ENCODE measurements around a stretch of chr11.

DNA sequence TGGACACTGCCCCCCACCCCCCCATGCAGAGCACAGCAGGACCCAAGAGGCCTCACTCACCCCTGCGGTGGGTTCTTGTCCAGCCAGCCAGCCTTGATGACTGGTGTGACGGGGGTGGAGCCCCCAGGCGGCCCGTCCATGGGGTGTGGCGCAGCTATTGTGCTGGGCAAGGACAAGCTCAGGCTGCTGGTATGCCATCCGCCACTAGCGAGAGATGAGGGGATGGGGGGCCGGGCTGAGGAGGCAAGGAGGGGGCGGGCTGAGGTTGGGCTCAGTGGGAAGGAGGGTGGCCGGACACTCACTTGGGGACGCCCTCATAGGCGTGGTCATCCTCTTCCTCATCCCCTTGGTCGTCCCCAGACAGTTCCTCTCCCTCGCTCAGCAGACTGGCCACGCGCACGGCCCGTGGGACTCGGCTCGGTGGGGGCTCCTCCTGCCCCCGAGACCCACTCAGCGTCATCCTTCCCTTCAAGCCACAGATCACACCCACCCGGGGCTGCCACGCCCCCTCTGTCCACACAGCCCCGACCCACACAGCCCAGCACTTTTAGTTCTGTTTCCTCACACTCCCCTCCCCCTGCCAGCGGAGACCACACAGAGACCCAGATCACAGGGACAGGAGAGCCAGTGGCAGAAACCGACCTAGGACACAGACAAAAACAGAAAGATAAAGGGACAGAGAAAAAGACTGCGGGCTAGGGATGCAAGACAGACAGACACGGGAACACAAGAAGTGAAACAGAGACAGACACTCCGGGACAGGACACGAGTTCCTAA, 38.1 kb upstream of the PDE2A start:
- PRO-cap: no peak

DNA sequence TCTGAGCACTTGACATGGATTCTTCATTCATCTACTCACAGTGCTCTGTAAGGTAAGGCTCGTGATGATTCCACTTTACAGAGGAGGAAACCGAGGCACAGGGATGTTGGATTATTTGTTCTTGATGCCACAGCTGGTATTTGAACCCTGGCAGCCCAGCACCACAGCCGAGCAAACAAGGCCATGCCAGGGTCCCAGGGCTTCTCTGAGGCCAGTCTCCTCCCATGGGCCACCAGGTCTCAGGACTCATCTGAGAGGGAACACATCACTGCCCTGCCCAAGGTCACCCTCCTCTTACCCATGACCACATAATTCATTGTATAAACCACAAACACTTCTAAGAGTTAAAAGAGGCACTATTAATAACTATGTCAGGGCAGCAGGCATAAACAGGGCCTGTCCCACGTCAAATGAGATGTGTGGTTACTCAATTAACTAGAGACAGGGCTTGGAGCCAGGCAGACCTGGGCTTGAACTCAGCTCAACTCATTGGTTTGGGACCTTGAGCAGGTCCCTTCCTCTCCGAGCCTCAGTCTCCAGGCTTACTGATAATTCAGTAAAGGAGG, 33.2 kb downstream of the ARAP1 start:
- PRO-cap: no peak

DNA sequence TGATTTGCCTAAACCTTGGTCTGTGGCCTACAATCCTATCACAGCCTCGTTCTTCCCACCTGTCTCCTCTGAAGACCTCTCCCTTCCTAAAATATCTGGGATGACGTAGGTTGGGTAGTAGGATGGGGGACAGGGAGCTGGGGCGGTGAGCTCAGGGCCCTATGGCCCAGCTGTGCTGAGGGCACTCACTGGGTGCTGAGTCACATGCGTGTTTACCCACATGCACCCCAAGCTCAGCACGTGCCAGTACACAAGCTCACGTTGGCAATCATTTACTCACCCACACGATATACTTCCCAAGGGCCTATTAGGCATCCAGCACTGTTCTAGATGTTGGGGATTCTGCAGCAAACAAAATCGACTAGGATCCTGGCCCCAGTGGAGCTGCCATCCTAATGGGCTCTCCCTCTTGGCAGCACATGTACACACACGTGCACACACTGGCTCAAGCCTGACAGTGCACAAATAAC, 28.7 kb downstream of the ARAP1 start:
- PRO-cap: no peak

- PRO-cap: bidirectional peak, plus-strand start at chr11:72737041, minus-strand start at chr11:72736720
These were observed 15.8 kb downstream of the ARAP1 start for GRCh38 chr11:72736159-72737132.

- PRO-cap: no peak
These were observed 12.2 kb upstream of the ARAP1 start for GRCh38 chr11:72764326-72764987.

GRCh38 chr11:73004517-73005193, 137.5 kb downstream of the FCHSD2 start:
- PRO-cap: no peak

DNA sequence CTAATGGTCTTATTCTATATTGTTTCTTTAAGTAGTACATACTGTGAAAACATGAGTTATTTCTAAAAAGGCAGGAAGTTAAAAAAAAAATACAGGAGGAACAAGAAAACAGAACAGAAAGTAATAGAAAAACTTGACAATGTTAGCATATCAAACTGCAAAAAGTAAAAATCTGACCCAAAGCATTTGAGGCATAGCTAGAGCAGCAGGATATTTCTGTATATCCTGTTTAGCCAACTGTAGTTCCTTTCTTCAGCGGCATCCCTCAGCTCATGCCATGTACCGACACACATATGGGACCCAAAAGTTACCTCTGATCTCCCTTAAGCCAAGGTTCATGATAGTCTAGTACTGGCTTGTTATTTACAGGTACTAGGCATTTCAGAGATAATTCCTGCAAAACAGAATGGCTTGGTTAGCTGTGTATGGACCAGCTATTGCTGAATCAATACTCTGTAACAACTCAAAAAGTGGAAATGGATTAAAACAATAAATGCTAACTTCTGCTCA, 94.1 kb downstream of the FCHSD2 start:
- PRO-cap: no peak

DNA sequence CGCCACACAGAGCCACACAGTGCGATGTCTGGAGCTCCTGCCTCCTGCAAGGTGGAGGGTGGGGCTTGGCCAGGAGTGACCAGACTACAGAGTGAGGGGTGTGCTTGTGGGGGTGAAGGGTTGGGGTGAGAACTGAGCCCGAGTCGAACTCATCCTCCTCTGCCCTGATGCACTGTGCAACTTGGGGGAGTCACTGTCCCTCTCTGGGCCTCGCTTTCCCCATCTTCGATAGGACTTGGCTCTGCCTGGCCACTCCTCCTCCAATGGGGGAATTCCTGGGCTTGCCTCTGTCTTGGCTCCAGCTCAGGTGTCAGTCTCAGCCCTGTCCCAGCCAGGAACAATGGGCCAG, 21.8 kb downstream of the P2RY2 start:
- PRO-cap: no peak

DNA sequence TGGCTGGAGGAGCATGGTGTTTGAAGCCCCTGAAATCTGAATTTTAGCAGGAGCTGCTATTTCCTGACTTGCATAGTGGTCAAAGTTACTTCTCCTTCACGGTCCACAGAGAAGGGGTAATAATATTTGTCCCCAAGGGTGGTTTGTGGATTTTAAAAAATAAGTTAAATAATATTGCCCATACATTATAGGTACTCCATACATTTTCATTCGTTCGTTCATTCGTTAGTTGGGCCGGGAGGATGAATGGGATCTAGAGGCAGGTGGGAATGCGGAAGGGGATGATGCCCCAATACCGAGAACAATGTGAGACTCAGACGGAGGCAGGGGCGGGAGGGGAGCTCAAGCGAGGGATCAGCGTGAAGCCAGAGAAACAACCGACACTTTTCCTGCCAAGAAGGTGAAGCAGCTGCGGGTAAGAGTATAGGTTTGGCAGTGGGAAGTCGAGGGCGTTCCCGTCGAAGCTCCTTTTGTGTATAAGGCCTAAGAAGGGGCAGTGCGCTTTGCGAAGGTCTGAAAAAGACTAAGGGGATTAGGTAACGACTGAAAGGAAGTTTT, 1.2 kb upstream of the ARHGEF17 start:
- PRO-cap: no peak

DNA sequence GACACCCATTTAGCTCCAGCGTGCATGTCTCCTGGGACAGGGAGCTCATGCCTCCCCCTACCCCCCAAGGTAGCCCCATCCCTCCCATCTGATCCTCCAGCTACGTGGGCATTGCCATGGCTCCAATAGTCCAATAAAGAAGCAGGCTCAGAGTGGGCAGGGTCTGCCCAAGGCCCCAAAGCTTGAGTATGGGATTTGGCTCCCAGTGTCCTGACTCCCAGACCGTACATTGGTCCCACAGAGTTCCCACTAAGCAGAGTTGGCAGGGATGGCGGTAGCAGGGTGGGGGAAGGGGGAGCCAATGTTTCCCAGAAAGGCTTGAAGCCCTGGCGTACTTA, 9.1 kb downstream of the ARHGEF17 start:
- PRO-cap: no peak

- PRO-cap: no peak
These were observed 17.0 kb downstream of the ARHGEF17 start for GRCh38 chr11:73324863-73325611.

- PRO-cap: no peak
These were observed 27.2 kb downstream of the ARHGEF17 start for GRCh38 chr11:73335209-73335751.

- PRO-cap: no peak
These were observed 25.7 kb downstream of the RELT start for GRCh38 chr11:73401830-73402453.

GRCh38 chr11:73538227-73539170, 59.4 kb downstream of the FAM168A start:
- PRO-cap: no peak

DNA sequence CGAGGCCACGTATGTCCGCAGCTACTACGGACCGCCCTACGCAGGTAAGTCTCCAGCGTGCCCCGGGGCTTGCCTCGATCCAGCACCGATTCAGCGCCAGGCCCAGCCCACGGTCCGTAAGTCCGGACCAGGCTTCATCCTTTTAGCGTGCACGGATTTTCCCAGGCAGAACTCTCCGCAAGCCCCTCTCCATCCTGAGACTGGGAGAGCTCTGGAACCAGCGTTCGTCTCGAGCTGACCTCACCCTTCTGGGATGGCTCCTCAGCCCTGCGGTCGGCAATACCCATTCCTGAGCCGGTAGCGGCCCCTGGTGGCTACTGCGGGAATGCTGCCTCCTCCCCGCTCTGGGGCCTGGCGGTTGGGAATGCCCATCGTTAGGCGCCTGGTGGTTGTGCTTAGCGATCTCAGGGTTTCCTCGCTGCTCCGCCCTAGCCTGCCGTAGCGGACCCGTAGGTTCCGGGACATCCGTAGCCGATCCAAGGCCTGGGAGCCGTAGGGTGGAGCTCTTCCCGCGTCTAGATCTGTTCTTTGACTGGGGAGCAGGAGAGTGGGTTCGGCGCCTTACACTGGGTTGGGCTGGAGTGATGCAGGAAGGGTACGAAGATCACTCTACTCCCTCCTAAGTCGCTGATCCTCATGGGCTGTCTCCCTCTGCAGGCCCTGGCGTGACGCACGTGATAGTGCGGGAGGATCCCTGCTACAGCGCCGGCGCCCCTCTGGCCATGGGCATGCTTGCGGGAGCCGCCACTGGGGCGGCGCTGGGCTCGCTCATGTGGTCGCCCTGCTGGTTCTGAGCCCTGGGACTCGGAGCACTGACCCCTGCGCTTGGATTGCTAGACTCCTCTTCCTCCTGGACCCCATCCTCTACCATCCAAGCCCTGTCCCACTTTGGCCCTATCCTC, 14.7 kb downstream of the PLEKHB1 start:
- PRO-cap: no peak

DNA sequence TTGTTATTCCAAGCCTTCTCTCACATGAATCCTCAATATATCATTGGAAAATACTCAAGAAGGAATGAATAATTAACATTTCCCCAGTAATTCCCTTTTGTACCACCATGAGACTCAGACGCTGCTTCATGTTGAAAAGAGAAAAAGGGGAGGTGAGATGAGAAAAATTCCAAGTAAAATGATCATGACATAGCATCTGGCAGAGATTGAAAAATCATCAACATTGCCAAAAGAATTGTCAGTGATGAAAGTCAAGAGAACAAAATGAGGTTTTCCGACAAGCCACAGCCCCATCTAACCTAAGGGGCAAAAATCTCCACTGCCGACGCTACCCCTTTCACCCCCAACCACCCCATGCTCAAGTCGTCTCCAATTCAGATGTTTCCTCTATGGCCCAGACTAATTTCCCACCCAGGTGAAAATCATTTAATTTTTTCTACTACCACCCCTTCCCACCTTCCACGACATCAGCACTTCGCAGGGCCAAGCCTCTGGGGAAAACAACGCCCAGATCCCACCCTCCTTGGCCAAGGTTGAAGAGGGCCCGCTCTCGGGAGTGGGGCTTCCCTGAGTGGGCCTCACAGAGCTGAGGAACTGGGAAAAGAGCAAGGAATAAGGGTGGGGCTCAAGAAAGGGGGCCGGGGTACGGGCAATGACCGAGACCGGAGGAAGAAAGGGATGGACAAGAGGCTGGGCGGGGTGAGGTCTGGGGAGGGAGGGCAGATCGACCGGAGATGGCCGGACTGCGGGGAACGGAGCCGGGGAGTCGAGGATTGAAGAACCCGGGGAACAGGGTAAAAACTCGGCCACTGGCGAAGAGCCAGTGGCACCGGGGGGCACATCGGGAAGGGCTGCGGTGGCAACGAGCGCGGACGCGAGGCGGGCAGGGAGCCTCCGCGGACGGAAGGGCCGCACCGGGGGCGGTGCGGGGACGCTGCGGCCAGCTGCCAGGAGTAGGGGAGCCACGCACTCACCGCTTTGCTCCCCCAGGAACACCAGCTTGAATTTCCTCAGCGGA, 973 bp downstream of the RAB6A start:
- PRO-cap: unidirectional peak, plus-strand start at position 722 of the sequence

DNA sequence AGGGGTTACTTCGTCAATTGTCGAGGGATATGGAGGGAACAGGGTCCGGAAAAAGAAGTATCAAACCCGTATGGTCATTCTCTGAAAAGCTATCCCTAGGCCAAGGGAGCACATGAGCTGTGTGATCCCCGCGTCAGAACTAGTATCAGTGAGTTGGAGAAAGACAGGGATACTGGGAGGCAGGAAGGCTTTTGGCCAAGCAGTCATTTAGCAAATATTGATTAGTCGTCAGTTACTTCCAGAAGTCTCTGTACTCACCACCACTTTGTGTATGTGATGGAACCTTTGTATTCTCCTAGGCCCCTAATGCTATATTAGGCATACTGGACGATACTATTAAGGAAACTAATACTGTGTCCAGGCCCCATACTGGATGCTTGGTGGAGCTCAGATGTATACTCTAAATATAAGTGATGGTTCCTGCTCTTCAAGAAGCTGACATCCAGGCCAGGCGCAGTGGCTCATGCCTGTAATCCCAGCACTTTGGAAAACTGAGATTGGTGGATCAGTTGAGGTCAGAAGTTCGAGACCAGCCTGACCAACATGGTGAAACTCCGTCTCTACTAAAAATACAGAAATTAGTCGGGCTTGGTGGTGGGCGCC, 461 bp downstream of the PAAF1 start:
- PRO-cap: no peak

- PRO-cap: no peak
These were observed 14.2 kb downstream of the UCP2 start for GRCh38 chr11:73968173-73969149.

DNA sequence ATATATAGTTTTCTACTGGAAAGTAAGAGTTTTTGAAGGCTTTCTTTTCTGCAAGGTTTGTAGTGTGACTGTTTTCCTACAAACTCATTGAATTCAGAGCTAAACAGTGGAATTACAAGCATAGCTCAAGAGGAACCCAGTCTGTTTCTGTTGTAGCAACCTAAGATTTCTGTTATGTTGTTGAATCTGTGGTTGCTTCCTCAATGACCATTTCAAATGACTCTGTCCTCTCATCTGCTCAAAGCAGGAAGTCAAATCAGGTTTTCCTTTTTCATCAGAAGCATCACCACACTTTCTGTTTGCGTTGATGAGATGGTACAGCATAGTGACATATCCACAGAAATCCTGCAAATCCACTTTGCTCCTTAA, 12.5 kb upstream of the UCP2 start:
- PRO-cap: no peak

DNA sequence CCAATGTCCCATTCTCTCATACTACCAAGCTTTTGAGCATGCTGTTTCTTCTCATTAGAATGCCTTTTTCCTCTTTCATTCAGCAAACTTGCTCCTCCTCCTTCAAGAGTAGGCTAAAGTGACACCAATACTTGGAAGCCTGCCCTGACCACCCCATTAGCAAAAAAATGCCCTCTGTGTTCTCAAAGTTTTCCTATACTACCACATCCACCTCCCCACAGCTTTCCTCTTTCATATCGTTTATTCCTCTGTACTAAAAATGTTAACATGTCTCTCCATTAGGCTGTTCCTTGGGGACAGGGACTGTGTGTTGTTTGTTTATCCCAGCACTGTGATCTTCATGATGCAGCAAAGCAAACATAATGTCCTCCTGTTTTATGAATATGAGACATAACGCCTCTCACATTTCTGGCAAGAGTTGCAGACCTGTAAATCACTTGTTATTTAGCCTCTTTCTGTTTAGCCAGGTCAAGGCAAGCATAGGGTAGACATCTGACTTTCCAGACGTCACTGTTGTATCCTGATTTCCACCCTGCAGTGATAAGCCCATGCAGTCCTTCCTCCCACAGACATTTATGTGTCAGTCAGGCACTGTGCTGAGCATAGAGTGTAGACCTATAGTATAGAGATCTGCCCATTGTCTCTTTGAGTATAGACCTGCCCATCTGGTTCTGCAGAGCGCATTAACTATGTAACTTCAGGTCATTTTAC, 62.1 kb upstream of the UCP3 start:
- PRO-cap: no peak

All from neutrophil (primary cell).